Vermiform appendix (tissue), 1 donor: ENCODE measurements around a stretch of chr7.

DNA sequence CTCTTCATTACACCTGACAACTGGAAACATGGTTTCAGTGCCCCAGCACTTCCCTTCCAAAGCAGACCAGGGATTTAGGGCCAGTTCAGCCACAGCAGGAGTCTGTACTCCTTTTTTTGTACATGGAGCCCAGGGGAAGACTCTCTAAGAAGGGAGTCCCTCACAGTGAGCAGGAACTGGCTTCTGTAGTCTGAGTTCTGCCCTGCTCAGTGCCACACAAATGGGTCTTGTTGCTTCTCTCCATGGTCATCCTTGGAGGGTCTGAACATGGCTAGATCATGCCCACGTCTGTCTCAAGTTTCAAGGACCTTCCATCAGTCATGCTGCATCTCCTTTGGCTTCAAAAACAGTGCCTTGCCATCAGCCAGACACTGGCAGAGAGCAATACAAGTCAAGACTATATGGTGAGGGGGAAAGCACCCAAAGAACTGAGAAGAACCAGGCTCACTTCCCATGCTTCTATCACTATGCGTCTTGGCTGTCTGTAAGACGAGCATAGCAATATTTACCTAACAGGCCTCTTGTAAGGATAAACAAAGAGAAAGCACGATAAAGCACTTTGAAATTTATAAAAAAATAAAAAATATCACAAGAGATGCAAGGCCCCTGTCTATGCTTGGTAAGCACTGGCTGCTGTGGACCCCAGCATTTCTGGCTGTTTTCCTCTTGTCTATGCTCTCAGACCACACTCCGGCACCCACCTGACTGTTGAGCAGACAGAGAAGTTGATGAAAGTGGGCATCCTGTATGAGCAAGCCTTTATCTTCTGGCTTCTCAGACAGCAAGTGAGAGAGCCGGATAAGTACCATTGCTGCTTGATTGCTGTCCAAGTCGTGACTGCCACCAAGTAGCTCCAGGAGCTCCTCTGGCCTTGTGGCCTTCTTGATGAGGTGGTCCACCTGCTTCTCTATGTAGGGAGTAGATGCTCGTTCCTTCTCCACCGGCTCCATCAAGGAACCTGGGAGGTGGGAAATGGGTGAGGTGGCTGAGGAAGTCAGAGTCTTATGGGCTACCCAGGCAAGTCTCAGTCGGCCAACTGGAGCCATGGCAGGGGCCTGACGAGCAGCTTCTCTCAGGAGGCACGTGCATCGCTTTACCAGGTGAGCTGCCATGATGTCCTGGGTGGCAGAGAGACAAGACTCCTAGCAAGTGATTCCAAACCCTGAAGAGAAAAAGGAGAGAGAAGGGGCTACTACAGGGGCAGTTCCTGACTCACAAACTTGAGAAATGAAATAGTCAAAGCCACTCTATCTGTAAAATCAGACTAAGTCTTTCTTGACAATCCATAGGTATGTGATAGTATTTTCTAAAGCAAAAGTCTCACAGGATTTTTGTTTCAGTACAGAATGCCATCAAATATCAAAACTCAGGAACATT lies 2.9 kb downstream of the TBRG4 start:
- PRO-cap, result no peak

- PRO-cap, result no peak
Observed at GRCh38 chr7:45148229-45148561, 9.4 kb upstream of the RAMP3 start.

DNA sequence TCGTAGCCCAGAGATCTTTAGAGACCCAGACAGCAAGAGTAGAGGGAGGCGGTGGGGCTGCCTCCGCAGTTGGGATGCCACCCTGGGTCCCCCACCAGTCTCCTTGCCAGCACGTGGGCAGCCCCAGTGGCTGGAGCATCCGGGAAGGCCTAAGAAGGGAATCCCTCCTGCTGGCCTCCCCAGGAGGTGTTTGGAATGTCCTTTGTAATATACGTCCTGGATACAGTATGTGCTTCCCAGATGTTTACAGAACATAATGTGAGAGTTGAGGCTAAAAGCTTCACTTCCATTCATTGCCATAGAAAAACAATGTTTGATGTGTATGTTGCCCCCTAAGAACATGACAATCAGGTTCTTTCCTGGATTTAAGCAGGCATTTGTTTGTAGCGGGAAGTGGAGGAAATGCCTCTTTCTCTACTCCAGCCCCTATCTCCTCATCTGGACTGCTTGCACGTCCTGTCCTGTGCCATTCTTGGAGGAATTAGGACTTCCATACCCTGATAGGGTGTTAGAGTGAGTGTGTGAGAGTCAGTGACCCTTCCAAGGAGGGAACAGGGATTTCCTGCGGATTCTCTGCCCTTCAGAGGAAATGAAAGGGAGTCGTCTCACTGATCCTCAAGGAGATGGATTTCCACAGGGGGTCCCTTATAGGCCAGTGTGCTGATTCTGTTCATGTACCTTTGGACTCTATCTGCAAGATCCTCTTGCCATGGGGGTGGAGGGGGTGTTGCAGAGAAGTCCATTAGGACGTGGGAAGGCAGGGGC lies 1.2 kb downstream of the IGFBP1 start:
- PRO-cap, result no peak

- PRO-cap, result no peak
Observed at GRCh38 chr7:45916390-45916831, 4.7 kb downstream of the IGFBP3 start.

GRCh38 chr7:46007875-46008444 lies 86.9 kb upstream of the IGFBP3 start:
- PRO-cap, result no peak

DNA sequence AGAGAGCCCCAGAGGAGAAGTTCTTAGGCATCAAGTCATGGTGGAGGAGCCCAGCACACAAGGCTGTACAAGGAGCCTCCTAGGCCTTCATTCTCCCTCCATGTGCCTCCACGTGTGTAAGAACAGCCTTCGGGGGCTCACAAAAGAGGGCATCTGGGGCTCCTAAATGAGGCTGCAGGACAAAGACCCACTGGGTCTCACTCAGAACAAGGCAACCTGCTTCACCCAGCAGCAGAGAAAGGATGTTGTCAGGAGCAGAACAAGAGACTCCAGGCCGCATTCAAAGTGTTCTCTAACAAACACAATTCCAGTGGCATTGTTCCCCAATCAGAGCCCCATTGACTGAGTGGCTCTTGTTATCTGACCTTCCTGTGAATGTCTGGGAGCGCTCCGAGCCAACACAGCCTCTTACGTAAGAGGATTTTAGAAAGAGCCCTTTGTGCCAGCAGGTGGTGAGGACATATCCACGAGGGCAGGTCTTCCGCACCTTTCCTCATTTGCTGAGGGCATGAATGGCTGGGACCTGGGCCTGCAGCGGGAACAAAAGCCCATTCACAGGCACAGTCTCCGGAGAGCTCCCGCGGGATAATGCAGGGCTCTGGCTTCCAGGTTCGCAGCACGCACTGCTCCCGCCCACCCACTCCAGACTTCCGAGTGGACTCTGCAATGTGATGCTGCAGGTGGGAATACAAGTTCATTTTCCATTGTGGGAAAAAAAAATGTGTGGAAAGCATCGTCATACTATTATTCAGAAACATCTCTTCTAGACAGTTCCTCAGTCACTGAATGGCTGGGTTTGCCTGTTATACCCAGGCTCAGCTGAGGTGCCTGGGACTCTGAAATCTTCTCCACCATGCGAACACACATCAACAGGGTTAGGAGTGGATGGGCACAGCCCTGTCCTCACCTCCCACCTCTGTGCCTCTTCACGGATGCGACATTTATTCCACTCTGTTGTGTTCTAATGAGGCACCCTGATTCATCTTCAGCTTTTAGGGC lies 294.9 kb upstream of the IGFBP3 start:
- PRO-cap, result bidirectional peak, plus-strand start at position 561 of the sequence, minus-strand start at position 368 of the sequence

DNA sequence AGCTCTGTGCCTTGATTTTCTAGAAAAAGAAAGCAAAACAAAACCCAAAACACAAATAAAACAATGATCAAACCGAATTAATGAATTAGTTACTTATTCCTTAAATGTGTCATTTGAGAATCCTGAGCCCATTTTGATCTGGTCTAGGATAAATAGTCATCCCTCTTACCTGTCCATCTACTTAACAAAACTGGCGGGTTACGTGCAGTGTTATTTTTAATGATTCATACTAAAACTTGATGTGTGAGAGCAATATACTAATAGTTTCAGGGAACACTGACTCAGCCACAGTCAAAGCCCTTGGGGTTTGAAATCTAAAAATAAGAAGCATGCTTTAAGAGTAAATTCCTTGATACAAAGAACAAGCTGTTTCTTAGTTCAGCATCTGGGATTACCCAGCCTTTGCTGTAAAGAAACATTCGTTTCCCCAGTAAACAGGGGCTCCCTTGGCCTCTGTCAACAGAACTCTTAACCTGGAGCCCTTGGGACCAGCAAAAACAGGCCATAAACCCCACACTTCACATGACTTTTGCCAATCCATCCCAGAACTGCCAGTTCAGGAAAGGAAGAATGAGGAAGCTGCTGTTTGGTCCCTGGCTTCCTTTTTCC lies 370.6 kb upstream of the IGFBP3 start:
- PRO-cap, result no peak

GRCh38 chr7:47046981-47047425 lies 534.9 kb downstream of the TNS3 start:
- PRO-cap, result no peak

DNA sequence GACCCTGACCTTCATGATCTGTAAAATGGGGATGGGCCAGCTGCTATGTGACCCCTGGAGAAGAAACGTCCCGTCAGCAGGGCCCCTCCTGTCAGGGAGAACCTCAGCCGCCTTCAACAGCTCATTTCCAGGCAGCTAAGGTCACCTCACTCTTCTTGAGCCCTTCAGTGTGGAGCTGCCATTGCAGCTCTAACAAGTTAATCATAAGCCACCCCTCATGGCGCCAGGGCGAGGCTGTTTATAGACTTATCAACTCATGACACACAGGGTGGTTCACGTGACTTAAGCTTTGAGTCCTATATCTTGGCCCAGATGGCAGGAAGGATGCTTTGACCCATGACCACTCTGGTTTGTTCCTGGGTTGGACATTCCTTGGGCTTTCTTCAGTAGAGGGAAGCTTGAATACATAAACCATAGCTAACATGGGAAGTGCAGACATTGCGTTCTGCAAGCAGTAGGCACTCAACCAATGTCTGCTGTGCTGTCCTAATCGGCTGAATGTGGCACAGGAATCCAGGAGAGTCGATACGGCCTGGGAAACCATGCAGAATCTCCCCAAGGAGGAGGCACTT lies 315.0 kb downstream of the TNS3 start:
- PRO-cap, result no peak

DNA sequence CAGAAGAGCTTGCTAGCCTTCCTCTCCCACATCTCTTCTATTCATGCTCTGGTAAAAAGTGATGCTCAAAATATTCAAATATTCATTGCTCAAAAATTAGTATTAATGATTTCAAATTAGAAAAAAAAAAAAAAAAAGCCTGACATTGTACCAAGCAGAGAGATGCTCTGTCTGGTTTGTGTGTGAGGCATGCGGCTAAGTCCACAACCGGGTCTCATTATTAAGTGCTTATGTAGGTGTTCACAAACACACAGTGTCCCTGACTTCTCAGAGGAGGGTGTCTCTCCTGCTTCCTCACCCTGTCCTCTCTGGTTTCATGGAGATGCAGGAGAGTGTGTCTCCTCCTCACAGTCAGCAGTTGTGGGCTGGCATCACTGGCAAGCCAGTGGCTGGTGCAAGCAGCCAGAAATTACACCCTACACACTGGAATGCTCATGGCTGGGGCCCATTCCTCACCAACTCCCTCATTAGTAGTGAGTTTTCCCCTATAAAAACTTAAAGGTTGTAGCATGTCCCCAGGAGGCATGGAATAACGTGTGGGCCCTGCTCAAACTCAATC lies 280.3 kb downstream of the TNS3 start:
- PRO-cap, result no peak

GRCh38 chr7:47327846-47328555 lies 253.9 kb downstream of the TNS3 start:
- PRO-cap, result no peak

DNA sequence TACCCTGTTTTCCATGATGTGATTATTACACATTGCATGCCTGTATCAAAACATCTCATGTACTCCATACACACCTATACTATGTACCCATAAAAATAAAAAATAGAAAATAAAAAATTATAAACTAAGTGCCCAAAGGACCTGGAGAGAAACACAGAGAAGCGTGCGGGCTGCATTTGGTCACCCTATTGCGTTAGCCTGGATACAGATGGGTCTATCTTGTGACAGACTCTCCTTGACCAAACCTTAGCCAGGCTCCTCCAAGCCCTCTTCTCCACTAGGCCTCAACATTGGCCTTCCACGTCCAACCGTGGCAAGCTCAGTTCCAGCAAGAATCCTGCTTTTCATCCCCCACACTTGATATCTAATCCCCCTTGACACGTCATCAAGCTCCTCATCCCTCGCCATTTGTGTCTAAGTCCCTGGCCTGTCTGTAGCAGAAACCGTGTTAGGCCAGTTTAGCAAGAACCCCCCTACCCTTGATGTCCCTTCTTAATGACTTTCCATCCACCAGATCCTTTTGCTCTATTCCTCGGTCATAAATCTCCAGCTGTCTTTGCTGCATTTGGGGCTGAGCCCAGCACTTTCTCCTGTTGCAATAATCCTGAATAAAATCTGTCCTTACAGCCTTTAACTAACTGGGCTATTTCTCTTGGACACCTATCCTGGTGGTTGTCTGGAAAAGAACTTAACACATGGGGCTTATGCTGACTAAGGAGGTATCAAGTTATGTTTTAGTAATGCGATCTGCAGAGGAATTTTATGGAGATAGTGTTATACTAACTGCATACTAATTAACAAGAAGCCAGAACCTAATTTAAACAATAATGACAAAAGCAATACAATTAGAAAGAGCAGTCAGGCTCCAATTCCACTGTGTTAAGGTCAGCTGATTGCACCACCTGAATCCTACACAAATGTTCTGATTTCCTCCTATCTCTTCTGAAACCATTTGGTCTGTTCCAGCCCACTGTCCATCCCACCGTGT lies 245.0 kb downstream of the TNS3 start:
- PRO-cap, result no peak

GRCh38 chr7:47453556-47454115 lies 128.3 kb downstream of the TNS3 start:
- PRO-cap, result unidirectional peak, minus-strand start at chr7:47453875

- PRO-cap, result no peak
Observed at GRCh38 chr7:47458058-47458806, 123.7 kb downstream of the TNS3 start.

- PRO-cap, result no peak
Observed at GRCh38 chr7:47471828-47472316, 110.0 kb downstream of the TNS3 start.

GRCh38 chr7:47480010-47480475 lies 101.9 kb downstream of the TNS3 start:
- PRO-cap, result no peak

GRCh38 chr7:47481879-47482663 lies 99.8 kb downstream of the TNS3 start:
- PRO-cap, result no peak

DNA sequence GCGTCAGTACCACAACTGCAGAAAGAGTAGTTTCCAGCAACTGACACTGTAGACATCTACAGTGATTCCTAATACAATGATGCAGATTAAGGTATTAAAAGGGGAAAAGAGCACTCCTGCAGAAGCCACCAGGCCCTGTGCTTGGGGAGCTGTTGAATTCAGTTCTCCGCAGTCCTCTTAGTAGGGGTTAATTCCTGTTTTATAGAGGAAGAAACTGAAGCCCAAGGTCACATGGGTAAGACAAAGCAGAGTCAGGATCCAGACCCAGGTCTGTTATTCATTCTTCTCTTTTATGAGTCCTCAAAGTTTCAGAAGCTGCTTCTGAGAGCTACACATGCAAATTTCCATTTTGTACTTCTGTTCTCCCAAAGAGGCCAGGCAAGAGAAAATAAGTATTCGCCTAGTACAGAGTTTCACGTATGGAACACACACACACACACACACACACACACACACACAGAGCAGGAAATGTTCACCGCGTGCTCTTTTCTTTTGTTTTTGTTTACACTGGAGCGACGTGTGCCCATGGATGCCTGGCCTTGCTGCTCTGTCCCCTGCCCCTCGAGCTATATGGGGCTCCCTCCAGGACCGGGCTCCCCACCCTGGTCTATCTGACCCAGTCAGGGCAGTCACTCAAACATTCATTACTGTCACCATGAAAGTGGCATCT lies 84.5 kb downstream of the TNS3 start:
- PRO-cap, result no peak

- PRO-cap, result no peak
Observed at GRCh38 chr7:48109085-48110125, 20.3 kb downstream of the UPP1 start.

DNA sequence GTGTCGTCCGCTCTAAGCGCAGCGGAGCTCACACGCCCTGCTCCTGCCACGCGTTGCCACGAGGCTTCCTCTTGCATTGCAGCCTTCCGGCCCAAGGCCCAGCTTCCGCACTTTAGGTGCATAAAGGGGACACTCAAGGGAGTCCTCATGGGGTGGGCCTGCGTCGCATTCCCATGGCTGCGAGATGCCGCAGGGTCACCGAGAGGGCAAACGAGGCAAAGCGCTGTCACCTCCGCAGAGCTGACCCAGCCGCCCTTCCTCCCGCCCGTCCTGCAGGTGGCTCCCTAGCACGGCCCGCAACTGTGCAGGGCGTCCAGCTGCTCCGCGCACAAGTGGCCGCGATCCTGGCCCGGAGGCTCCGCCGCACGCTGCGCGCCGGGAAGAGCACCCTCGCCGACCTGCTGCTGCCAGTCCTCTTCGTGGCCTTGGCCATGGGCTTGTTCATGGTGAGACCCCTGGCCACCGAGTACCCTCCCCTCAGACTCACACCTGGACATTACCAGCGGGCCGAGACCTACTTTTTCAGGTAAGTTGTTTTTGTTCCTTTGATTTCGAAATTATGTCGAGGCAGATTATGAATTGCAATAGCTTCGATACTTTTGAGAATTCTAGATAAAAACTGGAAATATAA lies 283.6 kb downstream of the ABCA13 start:
- PRO-cap, result unidirectional peak, plus-strand start at position 201 of the sequence